ENCODE measurements around a stretch of chr12.

GRCh38 chr12:124915573-124916194 is 1.2 kb upstream of the UBC start:
- RRBS = no CpG with 5 or more reads among the region's 6 CpGs

- RRBS = 0% methylated on average over 3 of the region's 48 CpGs
These were observed 25.4 kb upstream of the UBC start for GRCh38 chr12:124939447-124940577.

- RRBS = no CpG with 5 or more reads among the region's 27 CpGs
These were observed 26.3 kb upstream of the UBC start for GRCh38 chr12:124940578-124941408.

GRCh38 chr12:125029393-125030022 is 35.7 kb upstream of the AACS start:
- RRBS = no CpG with 5 or more reads among the region's 10 CpGs

DNA sequence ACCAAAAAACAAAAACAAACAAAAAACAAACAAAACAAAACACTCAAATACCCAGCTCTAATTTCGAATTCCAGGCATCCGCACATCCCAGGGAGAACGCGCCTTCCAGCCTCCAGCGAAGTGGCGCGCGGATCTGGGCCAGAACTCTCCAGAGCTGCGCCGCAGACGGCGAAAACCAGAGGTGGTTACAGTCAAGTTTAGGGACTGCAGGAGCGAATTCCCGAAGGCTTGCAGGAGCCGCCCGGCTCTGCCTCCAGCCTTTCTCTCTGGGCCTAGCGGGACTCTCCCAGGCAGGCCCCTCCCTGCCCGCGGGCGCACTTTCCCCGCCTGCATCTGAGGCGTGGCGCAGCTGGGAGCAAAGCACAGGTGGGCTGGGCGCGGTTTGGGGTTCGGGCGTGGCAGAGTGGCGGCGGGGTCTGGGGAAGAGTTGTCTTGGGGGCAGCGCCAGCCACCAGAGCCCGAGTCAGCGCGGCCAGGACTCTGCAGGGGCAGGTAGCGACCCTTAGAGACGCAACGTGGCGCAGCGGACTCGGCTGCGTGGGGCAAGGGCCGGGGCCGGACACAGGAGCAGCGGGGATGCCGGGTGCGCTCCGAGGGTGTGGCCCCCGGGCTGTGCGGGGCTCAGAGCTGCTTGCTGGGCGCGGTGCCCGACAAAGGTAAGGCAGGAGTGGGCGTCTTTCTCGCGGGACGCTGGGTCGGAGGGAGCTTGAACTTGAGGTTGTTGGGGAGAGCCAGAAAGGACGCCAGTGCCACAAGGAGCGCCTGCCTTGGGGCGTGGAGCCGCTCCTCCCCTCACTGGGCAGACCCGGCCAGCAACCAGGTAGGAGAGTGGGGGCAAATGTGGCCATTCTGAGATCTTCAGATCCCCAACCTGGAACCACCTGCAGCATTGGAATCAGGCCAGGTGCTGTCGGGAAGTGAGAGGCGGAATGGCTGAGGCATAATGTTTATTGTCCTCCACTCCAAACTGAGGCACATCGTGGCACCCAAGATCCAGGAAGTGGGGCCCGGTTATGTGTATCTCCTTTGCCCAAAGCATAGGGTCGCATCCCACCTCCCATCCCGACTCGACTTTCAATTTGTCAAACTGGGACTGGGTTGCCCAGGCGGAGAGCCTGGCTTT is 1005.1 kb downstream of the TMEM132B start:
- RRBS = no CpG with 5 or more reads among the region's 69 CpGs

GRCh38 chr12:126845133-126845415 is 1421.9 kb upstream of the TMEM132C start:
- RRBS = no CpG with 5 or more reads among the region's 3 CpGs

DNA sequence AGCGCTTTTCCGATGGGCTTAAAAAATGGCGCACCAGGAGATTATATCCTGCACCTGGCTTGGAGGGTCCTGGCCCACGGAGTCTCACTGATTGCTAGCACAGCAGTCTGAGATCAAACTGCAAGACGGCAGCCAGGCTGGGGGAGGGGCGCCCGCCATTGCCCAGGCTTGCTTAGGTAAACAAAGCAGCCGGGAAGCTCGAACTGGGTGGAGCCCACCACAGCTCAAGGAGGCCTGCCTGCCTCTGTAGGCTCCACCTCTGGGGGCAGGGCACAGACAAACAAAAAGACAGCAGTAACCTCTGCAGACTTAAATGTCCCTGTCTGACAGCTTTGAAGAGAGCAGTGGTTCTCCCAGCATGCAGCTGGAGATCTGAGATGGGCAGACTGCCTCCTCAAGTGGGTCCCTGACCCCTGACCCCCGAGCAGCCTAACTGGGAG is 400.8 kb upstream of the TMEM132C start:
- RRBS = no CpG with 5 or more reads among the region's 10 CpGs

GRCh38 chr12:128791787-128792431 is 31.8 kb downstream of the SLC15A4 start:
- RRBS = no CpG with 5 or more reads among the region's 13 CpGs

- RRBS = no CpG with 5 or more reads among the region's 9 CpGs
These were observed 6.8 kb upstream of the SLC15A4 start for GRCh38 chr12:128830410-128831078.

- RRBS = 26% methylated on average over 8 of the region's 24 CpGs
These were observed 92.1 kb upstream of the FZD10 start for GRCh38 chr12:130070064-130070683.

- RRBS = no CpG with 5 or more reads among the region's 20 CpGs
These were observed 64.4 kb upstream of the FZD10 start for GRCh38 chr12:130097578-130098614.

DNA sequence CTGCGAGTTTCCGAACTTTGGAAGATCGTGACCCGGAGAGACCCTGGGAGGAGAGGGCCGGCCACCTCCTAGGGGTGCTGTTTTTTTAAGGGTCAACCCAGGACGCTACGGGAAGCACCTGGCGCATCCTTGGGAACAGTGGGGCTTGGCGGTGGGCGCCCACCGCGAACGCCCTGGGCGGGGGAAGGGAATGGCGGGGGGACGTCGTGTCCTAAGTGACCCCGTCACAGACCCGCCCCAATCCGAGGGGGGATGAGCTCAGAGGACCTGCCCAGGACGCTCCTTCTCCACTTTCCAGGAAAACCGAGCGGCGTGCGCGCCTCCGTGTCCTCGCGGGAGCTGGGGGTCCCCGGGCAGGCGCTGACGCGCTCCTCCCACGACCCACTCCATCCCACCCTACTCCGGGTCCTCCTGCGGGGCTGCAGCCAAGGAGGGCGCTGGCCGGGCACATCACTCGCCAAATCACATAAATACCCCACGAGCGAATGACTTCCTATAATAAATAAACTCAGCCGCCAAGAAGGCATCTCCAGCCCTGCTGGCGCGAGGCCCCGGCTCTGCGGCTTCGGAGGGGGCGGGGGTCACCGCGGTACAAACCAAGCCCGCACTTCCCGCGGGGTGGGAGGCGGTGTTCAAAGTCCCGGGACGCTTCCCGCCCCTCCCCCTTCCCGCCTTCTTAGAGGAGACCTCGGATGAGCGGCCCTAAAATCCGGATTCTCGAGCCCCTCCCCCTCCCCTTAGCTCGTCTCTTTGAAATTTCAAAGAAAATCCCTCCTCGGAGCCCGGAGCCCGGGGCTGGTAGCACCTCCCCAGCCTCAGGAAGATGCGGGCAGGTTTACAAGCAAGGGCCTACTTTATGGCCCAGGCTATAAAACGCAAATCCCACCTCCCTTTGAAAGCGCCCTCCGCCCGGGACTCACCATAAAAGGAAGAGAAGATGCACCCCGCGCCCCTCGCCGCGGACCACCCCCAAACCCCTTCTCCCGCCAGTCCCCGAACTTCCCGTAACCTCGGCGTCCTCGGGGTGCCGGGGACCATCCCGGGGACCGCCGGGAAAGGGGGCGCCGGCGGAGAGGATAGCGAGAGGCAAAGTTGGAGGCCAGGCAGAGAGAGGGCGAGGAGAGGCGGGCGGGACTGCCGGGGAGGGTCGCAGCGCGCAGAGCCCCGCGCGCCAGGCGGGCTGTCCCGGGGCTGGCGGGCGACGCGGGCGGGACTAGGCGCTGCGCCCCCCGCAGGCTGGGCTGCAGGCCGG is 796 bp upstream of the FZD10 start:
- RRBS = 11% methylated on average over 59 of the region's 111 CpGs

DNA sequence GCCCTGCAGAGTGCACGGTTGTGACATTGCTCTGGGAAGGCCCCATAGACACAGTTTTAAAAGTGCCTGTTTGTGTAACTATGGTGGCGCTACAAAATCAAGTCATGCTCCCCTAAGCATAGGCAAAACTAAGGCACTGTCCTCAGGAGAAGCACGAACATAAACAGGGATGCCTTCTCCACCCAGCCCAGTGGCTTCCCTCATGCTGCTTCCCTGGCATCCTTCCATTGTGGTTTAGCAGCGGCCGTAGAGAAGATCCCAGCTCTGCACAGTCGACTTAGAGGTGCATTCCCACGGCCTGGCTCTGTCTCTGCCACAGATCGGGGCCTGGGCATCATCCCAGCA is 70.5 kb downstream of the PIWIL1 start:
- RRBS = no CpG with 5 or more reads among the region's 8 CpGs

- RRBS = no CpG with 5 or more reads among the region's 7 CpGs
These were observed 83.3 kb downstream of the RIMBP2 start for GRCh38 chr12:130632780-130633156.

DNA sequence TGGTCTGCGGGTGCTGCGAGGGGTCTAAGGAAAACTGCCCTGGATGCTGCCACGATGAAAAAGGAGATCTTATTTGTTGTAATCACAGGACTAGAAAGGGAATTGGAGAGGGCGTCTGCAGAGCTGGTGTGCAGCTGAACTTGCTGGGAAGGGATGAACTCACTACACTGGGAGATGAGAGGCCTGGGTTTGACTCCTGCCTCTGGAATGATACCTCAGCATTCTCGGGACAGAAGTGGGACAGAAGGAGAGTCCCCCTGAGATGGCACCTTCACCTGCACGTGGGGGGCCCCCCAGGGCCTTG is 24.2 kb downstream of the RIMBP2 start:
- RRBS = no CpG with 5 or more reads among the region's 6 CpGs

- RRBS = 70% methylated on average over 5 of the region's 8 CpGs
These were observed 2.8 kb downstream of the RIMBP2 start for GRCh38 chr12:130713252-130713698.

DNA sequence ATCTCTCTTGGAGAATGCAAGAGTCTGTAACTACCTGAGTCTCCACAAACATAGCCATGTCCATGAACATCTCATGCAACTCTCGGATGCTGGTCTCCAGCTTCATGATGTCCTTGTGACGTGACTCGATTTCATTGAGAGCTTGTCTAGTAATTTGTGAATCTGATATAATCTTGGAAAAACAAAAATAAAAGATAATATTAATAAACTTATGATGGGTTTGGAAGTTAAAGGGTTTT is 38.0 kb downstream of the STX2 start:
- RRBS = no CpG with 5 or more reads among the region's 3 CpGs

DNA sequence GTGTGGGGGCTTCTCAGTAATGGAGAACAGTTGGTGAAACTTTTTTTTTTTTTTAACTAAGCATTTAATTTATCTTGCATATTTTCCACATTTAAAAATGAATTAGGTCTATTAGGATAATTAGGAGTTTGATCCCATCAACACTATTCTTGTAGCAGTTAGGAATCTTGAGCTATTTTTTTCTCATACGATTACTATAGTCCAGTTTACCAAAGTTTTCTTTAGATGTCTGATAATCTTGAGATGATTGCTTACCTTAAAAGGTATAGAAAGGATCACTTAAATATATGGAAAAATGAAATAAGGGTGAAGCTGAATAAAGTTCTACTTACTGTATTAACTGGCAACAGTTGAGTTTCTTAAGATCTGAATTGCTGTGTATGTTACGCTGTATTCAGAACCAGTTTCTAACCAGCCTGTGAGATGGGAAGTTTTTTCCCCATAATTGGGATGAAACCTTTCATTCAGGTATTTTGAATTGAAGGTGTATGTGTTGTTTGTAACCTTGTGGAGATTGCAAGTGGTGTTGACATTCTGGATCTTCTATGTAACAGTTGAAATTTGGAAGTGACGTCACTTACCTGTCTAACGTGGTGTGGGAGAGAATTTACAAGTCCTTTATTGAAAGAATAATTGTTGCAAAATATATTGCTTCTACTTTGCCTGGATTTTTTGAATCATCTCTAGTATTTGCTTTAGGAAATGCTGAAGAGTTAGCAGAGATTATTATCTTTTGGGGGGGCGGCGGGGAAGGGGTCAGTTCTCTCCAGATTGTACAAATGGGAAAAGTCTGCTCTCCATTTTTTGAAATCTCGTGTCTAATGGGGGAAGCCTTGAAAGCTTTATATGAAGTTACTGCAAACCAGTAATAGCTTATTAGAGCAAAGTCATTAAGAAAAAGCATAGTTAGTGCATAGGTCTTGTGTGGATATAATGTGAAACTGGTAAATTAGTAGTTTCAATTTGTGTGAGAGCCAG is 5.4 kb downstream of the RAN start:
- RRBS = no CpG with 5 or more reads among the region's 7 CpGs

DNA sequence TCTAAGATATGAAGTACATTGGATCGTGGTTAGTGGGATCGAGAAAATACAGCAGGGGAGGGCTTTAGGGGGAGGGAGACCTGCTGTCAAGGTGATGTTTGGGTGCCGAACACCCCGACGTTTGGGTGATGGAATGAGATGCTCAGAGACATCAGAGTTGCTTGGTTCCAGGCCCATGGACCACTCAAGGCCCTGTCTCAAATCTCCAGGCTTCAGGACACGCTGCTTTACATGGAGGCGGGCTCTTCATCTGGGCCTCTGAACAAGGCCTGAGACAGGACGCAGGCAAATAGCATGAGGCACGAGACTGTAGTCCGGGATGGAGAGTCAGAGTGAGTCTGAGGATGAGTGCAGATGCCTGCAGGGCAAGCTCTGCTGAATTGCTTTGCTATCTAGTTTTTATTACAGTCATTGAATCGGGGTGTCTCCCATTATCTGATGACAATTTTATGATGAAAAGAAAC is 1.7 kb upstream of the ADGRD1 start:
- RRBS = no CpG with 5 or more reads among the region's 11 CpGs

DNA sequence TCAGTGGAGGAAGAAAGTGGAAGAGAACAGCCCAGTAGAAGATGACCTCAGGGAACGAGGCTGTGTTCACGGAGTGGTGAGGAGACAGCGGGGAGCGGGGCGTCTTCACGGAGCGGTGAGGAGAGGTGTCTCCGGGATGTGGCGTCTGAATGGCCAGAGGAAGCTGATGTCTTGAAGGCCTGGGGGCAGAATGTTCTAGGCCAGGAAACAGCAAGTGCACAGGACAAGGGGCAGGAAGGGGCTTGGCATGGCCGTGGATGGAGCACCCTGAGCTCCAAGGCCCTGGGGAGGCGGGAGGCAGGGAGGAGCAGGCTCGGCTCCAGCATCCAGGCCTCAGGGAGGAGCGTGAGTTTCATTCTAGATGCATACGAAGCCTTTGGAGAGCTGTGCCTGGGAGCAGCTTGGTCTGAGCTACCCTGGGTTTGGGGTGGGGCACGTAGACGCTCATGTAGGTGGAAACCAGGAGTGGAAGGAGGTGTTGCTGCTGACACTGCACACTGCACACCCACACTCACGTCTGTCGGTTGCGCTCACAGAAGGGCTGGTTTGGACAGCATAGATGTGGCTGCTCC is 131.5 kb downstream of the ADGRD1 start:
- RRBS = no CpG with 5 or more reads among the region's 19 CpGs